HEK293 (cell line): ENCODE measurements around a stretch of chr15.

DNA sequence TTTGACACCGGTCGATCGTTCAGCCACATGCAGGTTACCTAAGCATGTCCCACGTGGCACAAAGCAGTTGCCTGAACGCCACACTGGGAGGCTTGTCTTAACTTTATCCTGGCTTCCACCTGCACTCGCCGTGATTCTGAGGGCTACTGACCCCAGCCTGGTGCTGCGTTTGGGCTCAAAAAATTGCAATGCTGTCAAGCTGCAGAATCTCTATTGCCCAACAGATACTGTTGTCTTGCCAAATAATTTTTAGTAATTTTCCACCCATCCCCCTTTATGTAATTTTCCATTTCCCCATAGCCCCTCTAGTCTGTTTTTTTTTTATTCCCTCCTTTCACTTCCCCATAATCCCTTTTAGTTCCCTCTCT lies 158.6 kb upstream of the RGMA start:
- PRO-cap: no peak
- RRBS, 2 experiments: no CpG with 5 or more reads among the region's 8 CpGs

- PRO-cap: no peak
- RRBS, 2 experiments: no CpG with 5 or more reads among the region's 1 CpG
Measured at GRCh38 chr15:93265013-93265373, 176.0 kb upstream of the RGMA start.

- PRO-cap: no peak
- RRBS, 2 experiments: 84% methylated on average over 6 of the region's 15 CpGs; no CpG with 5 or more reads in 1 of the 2 experiments
Measured at GRCh38 chr15:93321752-93322408, 232.9 kb upstream of the RGMA start.

GRCh38 chr15:94248135-94248719 lies 16.9 kb downstream of the MCTP2 start:
- PRO-cap: no peak
- RRBS, 2 experiments: no CpG with 5 or more reads among the region's 6 CpGs

DNA sequence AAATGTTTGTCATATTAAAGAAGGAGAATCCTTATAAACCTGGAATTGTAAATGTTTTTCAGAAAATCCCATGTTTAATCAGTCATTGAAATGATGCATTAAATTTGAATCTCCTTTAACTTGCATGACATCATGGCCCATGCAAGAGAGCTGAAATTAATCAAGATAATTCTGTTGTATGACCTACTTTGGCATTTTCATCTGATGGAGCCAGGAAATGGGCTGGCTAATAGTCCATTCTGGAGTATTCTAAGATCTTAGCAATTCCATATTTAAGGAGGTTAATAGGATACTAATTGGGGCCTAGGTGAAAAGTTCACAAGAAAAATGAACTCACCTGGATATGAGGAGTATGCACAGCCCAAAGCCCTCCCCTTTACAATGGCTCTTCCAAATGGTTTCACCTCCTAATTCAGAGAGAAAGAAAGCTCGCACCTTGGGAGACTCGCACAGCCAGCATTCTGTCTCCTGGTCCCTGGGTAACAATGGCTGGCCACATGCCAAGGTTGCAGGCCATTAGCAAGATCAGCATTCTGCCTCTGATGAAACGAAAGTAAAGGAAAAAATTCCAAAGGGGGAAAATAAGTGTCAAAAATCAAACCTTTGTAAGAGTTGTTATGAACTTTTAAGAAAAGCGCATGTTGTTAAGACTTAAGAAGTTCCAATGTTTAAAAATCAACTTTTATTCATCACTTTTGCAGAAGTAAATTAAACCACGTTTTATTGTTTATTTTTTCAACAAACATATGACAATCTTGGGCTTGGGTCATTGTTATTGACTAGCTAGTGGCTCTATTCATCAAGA lies 786.5 kb downstream of the MCTP2 start:
- PRO-cap: no peak
- RRBS, 2 experiments: no CpG with 5 or more reads among the region's 5 CpGs

DNA sequence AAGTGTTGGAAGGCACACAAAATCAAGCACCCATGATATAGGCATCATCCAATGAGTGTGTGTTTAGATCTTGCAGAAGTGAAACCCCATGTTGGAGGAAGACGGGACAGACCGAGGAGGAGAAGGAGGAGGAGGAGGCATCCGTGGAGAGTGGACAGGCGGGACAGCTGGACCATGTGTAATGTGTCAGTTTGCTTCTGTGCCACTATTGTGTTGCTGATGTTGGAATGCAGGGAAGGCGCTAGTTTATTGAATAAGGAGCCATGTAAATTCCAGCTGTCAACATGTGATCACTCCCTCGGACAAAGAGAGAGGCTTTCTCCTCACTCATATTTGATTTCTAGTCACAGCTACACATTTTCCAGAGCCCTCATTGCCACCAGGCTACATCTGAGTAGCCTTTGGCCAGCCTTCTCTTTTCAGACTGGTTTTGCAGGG lies 1037.7 kb upstream of the NR2F2 start:
- PRO-cap: no peak
- RRBS, 2 experiments: no CpG with 5 or more reads among the region's 6 CpGs

GRCh38 chr15:95494836-95495213 lies 835.7 kb upstream of the NR2F2 start:
- PRO-cap: no peak
- RRBS, 2 experiments: no CpG with 5 or more reads among the region's 5 CpGs

GRCh38 chr15:95733803-95734372 lies 596.6 kb upstream of the NR2F2 start:
- PRO-cap: no peak
- RRBS, 2 experiments: no CpG with 5 or more reads among the region's 4 CpGs

DNA sequence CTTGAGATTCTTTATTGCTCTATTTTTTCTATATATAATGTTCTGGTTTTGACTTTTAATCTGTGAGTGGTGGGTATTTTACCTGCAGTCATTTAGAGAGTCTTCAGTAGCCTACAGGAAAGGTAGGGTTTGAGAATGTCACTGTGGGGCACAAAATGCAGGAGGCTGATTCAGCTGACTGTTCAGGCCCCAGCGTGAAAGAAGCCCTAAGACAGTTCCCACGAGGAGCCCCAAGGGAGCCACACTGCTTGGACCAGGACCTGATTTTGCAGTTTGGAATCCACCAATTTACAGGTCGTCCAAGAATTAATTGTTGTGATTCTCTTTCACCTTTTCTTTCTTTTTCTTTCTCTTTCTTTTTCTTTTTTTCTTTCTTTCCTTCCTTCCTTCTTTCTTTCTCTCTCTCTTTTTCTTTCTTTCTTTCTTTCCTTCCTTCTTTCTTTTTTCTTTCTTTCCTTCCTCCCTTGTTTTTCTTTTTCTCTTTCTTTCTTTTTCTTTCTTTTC lies 483.7 kb upstream of the NR2F2 start:
- PRO-cap: no peak
- RRBS, 2 experiments: no CpG with 5 or more reads among the region's 3 CpGs

DNA sequence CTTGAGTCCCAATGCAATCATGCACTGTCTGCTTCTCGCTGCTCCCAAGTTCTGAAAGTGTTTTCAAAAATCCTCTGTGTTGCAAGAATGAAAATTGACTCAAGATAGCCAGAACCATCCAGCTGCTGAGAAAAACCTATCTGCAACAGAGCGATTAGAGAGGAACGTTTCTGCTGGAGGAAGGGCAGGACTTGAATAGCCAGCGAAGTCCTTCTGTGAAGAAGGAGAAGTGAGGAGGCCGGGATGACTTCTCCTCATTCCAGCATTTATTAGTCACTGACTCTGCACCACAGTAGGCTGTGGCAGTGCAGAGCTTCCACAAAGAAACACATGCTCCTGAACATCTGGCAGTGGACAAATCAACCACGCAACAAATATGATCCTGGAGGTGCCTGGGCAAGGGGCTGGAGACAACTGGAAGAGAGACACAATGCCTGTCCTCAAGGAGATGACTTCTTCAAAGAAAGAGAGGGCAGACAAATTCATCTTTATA lies 358.2 kb upstream of the NR2F2 start:
- PRO-cap: no peak
- RRBS, 2 experiments: no CpG with 5 or more reads among the region's 6 CpGs

- PRO-cap: no peak
- RRBS, 2 experiments: no CpG with 5 or more reads among the region's 8 CpGs
Measured at GRCh38 chr15:96042818-96043371, 287.6 kb upstream of the NR2F2 start.

GRCh38 chr15:96180227-96180532 lies 150.3 kb upstream of the NR2F2 start:
- PRO-cap: no peak
- RRBS, 2 experiments: no CpG with 5 or more reads among the region's 5 CpGs

- PRO-cap: no peak
- RRBS, 2 experiments: no CpG with 5 or more reads among the region's 16 CpGs
Measured at GRCh38 chr15:96273535-96274192, 56.8 kb upstream of the NR2F2 start.

- PRO-cap: bidirectional peak, plus-strand start at chr15:96326047, minus-strand start at chr15:96325827
- RRBS, 2 experiments: no CpG with 5 or more reads among the region's 21 CpGs
Measured at GRCh38 chr15:96325058-96326217, 5.1 kb upstream of the NR2F2 start.

GRCh38 chr15:96340349-96341162 lies 10.1 kb downstream of the NR2F2 start:
- PRO-cap: bidirectional peak, plus-strand start at chr15:96340757, minus-strand start at chr15:96340633; bidirectional peak, plus-strand start at chr15:96340908, minus-strand start at chr15:96340833
- RRBS, 2 experiments: 3% methylated on average over 5 to 7 of the region's 53 CpGs

DNA sequence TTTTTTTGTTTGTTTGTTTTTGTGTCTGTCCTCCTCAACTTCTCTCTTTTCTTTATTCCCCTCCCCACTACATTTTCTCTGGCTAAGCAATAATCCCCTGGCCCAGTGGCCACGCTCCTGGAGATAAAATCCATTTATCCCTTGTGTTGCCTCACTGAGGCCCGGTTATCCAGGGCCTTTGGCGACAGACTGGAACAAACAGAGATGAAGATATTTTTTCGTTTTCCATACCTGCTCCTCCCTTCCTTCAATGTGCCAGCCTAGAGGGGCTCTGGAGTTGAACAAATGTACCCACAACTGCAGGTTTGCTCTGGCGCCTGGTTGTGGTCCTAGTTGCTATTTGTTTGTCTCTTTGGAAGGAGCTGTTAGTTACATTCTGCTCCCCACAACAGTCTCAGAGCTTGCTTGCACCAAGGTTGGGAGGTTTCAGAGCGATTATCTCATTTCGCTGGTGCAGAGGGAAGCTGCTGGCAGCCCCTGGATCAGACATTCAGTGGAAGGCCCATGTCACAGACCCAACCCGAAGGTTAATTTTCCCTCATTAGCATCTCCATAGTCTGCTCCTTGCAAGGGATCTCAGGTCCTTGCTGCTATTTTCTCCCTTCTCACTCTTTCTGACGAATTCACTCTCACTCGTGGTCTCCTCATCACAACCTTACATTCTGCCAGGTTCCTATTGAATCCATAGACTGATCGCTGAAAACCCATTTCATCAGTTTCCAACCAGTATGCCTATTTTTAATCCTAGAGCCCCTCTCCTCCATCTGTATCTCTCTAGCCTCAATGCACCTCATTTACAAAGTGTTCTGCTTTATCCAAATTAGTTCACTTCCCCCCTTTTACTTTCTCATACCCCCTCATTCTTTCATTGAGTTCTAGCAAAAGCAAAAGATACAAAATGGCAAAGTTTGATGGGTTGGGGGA lies 18.1 kb downstream of the NR2F2 start:
- PRO-cap: no peak
- RRBS, 2 experiments: no CpG with 5 or more reads among the region's 11 CpGs

- PRO-cap: unidirectional peak, minus-strand start at chr15:97961379
- RRBS, 2 experiments: 2% methylated on average over 21 of the region's 55 CpGs
Measured at GRCh38 chr15:97961026-97962062, 841 bp downstream of the ARRDC4 start.

GRCh38 chr15:97962118-97962721 lies 1.7 kb downstream of the ARRDC4 start:
- PRO-cap: no peak
- RRBS, 2 experiments: no CpG with 5 or more reads among the region's 4 CpGs

- PRO-cap: no peak
- RRBS, 2 experiments: no CpG with 5 or more reads among the region's 6 CpGs
Measured at GRCh38 chr15:97963638-97964102, 3.2 kb downstream of the ARRDC4 start.

DNA sequence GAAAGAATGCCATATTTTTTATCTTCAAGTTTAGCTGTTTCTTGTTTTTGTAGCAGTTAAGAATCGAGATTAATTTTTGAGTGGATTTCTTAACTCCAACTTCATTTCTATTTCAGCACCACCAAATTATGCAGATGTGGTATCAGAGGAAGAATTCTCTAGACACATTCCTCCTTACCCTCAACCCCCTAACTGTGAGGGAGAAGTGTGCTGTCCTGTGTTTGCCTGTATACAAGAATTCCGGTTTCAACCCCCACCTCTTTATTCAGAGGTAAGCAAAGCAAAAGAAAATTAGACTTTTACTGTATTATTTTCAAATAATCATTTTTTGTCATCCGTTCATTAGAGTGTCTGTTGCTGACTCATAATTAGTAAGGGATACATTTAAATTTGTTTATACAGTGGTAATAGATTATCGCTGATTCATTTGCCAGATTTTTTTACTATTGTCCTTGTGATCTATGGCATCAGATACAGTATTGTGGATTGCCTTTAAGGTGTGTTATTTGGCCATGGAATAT lies 10.0 kb downstream of the ARRDC4 start:
- PRO-cap: no peak
- RRBS, 2 experiments: no CpG with 5 or more reads among the region's 4 CpGs